PC-3 (cell line): ENCODE measurements around a stretch of chr10.

GRCh38 chr10:71814563-71815423 is 36.3 kb downstream of the PSAP start:
- RAMPAGE, long total RNA: no peak

DNA sequence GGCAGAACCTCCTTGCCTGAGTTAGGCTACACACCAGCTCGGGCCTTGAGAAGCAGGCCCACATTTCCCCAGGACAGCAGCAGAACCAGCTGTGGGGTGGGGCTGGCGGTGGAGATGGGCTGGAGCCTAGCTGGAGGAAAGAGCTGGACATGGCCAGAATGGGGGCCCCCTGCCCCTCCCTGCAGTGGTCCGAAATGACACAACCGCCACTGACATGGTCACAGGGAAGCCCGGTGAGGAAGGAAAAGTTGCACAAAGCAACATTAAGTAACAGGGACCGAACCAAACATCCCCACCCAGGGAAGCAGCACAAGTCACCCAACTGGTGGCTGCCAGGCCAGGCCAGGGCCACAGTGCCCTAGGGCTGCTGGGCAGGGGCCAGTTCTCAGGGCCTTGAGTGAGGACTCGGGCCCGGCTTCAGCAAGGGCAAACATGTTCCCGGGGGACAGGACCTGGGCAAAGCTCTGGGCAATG is 33.2 kb downstream of the PSAP start:
- RAMPAGE, long total RNA: no peak

DNA sequence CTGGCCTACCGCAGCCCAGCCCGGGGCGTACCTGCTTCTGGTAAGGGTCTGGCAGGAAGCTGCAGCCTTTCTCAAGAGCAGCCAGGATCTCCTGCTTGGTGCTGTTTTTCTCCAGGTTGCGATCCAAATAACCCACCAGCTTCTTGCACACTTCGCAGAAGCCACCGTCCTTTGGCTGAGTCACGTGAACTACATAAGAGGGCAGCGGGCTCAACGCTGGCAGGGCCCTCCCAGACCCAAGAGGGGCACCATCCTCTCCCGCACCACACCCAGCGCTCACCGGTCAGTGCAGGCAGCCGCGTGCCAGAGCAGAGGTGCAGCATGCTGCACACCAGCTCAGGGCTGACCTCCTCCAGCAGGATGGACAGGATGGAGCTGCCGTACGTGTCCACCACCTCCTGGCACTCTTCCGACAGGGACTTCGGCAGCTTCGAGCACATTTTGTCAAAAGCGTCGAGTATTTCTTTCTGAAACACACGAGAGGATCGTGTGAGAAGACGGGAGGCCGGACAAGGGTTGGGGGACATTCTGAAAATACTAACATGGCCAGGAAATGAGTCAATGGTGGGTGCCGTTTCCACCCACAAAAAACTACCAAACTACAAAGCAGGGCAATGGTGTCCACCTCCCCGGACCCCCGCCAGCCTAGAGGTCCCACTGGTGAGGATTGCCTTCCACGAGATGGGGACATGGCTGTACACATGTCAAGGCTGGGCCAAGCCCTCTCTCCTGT is 31.5 kb downstream of the PSAP start:
- RAMPAGE, long total RNA: no peak

DNA sequence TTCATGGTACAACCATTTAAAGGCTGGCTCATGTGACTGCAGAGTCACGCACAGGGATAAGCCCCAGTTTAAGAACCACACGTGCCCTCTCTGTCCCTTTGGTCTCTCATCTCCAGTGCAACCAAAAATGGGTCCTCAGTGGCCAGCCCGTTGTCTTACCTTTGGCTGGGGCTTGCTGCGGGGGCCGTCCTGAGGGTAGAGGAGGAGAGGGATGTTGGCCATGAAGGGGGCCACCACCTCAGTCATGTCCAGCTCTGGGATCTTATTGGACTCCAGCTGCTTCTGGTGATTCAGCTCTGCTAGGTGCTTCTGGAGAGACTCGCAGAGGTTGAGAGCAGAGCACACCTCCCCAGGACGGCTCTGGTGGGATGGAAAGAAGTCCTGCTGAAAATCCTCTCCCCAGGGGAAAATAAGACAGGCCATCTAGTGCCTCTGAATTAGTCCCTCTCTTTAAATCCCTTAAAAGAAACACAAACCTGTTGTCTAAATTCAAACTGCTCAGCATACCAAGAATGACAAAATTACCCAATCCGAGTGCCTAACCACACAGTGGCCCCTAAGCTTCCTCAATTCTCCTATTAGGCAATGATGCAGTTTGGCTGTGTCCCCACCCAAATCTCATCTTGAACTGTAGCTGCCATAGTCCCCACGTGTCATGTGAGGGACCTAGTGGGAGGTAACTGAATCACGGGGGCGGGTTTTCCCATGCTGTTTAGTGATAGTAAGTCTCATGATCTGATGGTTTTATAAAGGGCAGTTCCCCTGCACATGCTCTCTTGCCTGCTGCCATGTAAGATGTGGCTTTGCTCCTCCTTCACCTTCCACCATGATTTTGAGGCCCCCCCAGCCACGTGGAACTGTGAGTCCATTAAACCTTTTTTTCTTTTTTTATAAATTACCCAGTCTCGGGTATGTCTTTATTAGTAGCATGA is 22.1 kb downstream of the PSAP start:
- RAMPAGE, long total RNA: no peak

DNA sequence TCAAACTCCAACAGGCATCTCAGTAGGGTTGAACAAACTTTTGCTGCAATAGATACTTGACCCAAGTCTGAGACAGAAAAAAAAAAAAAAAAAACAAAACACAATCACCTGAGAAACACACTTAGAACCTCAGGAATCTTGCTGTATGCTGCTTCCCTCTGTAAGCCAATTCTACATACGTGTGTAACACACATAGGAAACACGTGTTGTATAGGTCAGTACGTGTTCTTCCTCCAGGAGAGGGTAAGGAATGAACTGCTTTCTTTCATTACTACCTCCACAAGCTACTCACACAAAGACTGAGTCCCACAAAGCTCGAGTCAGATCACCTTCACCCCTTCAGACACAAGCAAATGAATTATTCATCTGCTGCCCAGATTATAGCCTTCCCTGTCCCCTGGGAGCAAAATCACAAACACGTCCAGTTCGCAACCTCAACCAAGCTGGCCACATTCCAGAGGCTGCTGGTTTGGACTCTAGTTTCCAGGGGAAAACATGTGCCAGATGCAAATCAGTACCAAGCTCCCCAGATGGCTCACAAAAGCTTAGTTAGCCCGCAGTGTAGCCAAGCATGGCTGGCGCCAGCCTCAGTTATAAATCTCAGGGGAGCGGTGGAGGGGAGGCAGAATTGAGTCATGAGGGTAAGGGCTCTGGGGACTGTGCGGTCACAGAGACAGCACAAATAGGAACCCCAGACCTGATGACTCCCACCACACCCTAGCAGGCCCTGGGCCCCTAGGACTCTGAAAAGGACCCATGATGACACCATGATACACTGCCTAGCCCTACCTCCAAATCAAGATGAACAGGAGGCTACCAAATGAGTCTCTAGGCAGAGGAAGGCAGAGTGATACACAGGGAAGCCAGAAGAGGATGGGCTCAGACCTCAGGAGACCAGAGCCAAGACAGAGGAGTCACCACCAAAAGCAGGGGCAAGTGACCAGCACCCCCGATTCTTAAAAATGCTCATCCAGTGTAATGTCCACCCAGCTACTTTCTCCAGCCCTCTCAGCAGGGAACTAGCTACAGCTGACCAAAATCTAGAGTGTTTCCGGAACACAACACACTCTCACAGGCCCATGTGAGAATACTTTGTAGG is 15.0 kb downstream of the PSAP start:
- RAMPAGE, long total RNA: no peak

DNA sequence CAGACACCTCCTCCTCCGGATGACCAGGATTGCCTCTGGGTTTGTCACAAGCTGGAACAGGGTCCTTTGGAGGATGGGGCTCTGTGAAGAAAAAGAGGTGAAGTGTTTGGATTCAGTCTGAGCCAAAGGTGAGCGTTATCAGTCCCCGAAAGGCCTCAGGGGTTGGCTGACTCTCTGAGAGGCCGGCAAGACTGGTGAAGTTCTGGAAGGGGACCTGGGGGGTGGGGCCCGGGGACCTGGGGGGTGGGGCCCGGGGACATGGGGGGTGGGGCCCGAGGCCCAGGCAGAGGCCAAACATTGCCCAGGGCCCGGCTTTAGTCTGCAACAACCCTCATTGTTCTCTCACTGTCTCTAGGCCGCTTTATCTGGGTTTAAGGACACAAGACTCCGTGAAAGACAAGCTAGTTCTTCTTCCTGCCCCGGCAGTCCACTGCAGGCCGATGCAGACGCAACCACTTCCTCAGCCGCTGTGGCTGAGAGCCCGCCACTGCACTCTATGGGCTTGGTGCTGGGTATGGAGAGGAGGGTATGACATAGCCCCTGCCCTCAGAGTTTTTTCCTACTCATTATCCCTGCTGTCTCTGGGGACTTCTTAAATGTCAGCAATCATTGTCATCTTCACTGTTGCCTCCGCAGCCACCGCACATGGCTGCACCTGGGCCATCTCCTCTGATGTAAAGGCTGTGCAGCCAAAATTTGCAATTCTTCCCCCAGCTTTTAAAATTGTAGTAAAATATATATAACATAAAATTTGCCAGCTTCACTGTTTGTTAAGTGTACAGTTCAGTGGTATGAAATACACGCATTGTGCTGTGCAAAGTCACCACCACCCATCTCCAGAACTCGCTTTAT is 27.5 kb upstream of the PSAP start:
- RAMPAGE, long total RNA: no peak

DNA sequence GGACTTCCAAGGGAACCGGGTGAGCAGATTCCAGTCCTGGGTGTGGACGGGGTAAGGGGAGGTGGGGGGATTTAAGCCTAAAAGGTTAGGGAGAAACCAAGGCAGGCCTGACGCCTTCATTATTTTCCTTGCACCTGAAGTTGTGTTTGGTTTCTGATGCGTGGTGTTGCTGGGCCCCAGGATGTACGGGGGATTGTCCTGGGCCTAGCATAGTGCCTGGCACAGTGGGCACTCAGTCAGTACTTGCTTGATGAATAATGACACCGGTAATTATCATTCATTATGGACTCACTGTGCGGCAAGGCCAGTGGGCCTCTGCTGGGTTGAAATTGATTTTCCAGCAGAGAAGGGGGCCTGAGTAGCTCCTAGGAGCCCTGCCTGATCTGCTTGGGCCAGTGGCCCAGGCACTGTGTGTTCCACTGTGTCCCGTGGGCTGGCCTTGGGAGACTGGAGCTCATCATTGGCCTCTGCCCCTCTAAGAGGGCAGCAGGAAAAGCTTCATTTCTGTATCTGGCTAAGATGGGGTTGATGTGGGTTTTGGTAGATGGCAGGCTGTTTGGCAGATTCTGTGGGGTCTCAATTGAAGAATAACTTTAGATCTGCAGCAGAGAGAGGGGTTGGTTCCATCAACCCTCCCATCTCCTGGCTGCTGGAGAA is 1.4 kb downstream of the CHST3 start:
- RAMPAGE, long total RNA: no peak

- RAMPAGE, long total RNA: no peak
These were observed 2.1 kb downstream of the CHST3 start for GRCh38 chr10:71966173-71966856.

- RAMPAGE, long total RNA: no peak
These were observed 10.2 kb downstream of the CHST3 start for GRCh38 chr10:71974355-71974885.

GRCh38 chr10:71975514-71976676 is 11.7 kb downstream of the CHST3 start:
- RAMPAGE, long total RNA: no peak

DNA sequence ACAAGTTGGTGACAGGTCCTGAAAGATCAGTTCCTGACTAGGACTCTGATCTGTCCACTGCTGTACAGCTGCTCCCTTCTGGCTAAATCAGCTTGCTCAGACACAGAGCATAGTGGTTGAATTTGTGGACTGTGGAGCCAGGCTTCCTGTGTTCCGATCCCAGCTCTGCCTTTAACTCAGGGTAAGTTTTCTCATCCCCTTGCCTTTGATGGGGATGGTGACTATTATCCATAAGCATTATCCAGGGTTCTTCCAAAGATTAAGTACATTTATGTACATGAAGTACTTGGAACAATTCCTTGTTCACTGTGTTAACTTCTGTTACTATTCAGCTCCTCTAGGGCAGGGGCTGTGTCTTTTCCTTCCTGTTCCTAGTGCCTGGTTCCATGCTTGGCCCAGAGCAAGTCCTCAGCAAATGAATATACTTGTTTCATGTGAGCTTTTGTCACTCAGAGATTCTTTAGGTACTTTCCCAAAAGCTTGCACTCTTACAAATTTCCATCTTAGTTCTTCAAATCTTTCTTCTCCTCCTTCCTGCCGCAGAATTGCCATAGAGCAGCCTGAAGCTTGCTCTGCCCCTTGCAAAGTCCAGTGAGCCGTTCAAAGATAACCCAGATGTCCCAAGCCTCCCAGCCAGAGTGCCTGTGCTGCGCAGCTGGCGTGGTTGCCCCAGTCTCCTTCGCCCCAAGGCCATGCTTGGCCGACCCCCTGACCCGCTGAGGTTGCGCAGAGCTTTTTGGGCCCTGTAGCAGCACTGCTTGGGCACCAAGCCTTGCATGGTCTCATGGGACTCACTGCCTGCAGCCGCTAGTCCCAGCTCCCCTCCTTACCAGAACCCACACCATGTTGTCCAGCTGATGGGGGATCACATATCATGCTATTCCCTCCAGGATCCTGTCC is 20.5 kb downstream of the CHST3 start:
- RAMPAGE, long total RNA: no peak

DNA sequence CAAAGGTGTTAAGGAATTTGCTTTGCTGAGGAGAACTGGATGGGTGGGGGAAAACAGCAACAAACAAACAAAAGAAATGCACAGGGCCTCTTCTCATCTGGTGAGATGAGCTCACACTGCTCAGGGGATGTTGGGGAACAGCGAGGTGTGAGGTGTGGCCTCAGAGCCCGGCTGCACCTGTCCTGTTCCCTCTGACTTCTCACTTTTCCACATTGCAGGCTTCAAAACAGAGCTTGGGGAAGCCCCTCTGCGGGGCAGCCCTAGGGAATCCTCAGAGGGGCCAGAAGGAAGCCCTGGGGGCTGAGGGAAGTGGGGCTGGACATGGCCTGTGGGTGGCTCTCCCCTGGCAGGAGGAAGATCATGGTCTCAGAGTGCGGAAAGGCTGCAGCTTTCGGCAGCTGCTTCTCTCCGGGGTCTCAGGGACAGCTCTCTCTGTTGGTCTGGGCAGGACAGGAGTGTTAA is 27.2 kb downstream of the SPOCK2 start:
- RAMPAGE, long total RNA: no peak

GRCh38 chr10:72062697-72063274 is 25.6 kb downstream of the SPOCK2 start:
- RAMPAGE, long total RNA: no peak

- RAMPAGE, long total RNA: no peak
These were observed 21.5 kb downstream of the SPOCK2 start for GRCh38 chr10:72066660-72067356.

- RAMPAGE, long total RNA: no peak
These were observed 19.7 kb downstream of the SPOCK2 start for GRCh38 chr10:72068600-72069076.

DNA sequence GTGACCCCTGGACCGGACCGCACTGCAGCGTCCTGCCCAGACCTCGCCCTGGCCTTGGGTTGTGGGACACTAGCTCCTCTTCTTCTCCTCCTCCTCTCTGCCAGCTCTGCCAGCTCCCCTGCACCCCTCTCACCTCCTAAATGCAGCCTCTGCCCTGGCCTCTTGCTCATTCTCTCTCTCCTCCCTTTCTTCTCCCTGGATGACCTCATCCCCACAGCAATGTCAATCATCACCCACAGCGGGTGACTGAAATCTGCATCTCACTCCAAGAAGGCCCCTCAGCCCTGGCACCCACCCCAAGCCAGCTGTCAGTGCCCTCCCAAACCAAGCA is 19.3 kb downstream of the SPOCK2 start:
- RAMPAGE, long total RNA: no peak

GRCh38 chr10:72085289-72085883 is 3.0 kb downstream of the SPOCK2 start:
- RAMPAGE, long total RNA: no peak

DNA sequence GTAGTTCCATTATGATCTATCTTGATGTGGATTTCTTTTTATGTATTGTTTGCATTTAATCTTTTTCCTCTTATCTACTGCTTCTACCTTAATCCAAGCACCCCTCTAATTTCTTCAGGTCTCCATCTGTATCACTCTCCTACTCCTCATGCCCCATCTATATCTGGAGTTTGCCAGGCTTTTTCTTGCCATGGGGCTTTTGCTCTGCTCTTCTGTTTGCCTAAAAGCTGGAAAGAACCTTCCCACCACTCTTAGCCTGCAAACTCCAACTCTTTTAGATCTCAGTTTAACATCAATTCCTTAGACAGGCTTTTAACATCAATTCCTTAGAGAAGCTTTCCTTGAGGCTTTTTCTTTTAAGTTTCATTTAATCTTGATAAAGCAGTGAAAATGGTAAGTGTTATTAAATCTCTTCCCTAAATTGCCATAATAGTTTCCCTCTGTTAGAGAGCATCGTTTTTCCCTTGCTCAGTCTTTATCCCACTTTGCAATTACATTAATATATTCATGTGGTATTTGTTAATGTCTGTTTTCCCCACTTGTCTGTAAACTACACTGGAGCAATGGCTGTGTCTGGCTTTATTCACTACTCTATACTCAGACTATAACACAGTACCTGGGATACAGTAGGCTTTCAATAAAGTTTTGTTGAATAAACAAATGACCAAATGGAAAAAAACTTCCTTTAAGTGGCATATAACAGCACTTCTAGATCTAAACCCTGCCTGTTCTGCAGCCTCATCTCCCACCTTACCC is 57.0 kb upstream of the SPOCK2 start:
- RAMPAGE, long total RNA: no peak

DNA sequence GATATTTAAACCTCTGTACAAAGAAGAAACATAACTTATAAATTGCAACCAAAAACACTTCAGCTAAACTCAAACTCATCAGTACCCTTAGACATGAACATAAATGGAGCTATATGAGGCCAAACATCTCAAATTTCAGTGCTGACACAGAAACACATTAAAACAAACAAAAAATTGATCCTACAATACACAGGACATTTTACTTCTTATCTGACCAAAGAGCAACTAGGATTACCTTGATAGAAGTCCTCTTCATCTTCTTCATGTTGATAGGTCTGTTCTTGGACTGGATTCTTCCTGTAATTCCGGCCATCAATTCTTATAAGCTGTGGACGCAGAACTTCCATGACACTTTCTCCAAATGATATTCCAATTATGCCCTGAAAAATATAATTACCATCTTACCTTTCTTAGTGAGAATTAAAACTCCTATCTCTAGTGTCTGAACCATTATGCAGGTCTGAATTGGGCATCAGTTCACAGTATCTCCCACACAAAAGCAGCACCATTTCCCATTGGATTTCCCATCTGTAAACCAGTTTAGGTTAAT is 2.8 kb upstream of the ANAPC16 start:
- RAMPAGE, long total RNA: no peak

DNA sequence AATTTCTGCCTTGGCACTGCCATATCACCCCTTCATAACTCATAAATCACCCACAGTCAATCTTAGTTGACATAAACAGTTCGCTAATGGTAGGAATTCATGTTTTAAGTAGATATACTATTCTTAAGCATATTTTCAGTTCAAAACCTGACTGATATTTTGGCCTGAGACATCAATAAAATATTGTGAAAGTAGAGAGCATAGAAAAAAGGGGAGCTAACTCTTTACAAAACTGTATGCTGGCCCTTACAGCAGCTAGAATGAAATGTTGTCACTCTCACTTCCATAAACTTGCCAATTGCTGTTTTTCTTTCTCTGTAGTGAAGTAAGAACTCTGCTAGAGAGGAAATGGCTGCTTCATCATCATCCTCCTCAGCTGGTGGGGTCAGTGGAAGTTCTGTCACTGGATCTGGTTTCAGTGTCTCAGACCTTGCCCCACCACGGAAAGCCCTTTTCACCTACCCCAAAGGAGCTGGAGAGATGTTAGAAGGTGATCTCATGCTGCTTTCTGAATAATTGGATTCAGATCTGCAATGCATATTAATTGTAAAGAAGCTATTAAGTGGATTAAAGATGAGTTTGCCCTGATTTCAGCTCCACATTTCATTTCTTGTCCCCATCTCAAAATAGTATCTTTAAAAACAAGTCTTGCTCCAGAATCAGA is 7.6 kb upstream of the ASCC1 start:
- RAMPAGE, long total RNA: no peak